REH cell (cell line): ENCODE data around the gene TEX19.

DNA sequence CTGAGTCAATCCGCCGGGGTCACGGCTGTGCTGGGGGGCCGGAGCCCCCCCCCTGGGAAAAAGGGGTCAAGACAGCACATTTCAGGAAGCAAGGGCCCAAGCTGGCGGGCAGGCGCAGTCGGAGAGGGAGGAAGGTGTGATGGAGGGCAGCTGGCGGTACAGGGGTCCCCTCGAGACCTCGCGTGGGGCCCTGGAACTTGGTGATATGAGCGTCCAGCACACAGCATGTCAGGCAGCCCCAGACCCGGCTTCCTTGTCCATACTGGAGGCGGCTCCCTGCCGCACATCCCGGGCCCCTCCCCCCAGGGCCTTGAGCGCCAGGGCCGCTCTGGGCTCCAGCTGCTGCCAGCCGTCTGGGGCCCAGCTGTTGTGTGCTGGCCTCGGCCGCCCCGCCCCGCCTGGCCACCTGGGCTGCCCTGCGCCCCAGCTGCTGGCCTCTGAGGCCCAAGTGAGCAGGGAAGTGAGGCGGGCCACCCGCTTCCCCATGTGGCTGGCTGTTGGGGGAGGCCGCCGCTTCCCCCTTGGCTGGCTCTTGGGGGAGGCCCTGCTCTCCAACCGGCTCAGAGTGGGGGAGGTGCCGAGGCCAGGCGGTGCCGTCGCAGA, 5.7 kb upstream of the NOTUM start:
- PRO-cap = bidirectional peak, plus-strand start at position 561 of the sequence, minus-strand start at position 488 of the sequence

DNA sequence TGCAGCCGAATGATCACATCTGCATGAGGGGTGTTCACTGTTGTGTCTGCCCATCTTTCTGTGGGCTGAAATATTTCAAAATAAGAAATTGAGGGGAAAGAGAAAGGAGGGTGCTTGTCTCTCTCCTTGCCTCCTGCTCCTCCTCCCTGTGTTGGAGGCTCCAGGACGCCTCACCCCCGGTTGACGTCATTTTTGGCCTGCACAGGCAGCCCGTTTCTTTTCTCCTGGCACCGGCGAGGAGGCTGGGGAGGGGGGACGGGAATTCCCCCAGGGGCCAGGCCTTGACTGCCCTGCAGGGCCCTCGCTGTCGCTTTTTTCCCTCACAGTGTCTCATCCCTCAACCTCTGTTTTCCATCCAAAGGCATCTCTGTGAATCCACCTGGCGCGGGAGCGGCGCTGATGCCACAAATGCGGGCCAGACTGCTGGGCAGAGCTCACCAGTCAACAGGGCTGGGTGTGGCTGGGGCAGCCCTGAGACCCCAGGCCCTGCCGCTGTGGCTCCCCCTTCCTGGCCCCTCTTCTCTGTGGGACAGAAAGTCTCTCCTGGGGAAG, 16.2 kb downstream of the CENPX start:
- PRO-cap = no peak

DNA sequence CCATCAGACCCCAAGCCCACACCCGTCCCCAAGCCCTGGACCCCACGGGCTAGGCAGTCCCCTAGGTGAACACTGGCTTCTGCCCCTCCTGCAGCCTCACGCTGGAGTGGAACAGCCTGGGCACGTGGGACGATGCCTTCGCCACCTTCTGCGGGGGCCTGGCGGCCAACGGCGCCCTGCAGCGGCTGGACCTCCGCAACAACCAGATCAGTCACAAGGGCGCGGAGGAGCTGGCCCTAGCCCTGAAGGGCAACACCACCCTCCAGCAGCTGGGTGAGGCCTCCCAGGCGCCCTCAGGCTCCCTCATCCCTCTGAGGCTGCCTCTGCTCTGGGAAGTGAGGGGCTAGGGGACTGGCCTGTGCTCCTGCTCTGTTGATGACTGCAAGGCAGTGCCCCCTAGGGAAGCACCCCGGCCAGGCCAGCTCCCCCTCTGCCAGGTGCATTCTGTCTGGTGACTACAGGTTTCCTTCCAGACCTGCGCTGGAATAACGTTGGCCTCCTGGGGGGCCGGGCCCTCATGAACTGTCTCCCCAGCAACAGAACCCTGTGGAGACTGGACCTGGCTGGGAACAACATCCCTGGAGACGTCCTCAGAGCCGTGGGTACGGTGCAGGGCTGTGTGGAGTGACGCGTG, 1.9 kb downstream of the LRRC45 start:
- PRO-cap = no peak

DNA sequence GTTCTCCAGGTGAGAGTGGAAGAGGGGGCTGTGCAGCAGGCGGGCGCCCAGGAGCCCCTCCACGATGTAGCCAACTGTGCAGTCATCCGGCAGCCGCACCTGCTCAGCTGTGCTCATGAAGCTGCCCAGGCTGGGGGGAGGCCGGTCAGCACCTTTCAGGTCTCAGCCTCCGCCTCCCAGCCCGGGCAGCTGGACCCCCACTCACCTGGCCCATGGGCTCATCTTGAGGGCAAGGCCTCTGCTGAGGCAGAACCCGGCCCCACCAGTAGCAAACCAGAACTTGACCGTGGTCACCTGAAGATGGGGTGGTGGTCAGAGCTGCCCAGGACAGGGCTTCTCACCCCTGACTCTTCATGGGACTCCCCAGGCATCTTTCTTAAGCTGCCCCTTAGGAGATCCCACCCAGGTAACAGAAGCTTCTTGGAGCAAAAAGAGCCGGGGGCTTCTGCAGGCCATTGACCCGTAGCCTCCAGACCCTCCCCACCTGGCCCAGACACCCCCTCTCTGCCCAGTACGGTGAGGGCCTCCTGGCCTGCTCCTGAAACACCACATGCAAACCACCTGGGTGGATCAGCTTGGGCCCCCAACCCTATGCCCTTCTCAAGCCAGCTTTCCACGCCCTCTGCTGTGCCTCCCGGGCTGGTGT, 1.8 kb downstream of the RFNG start:
- PRO-cap = no peak

DNA sequence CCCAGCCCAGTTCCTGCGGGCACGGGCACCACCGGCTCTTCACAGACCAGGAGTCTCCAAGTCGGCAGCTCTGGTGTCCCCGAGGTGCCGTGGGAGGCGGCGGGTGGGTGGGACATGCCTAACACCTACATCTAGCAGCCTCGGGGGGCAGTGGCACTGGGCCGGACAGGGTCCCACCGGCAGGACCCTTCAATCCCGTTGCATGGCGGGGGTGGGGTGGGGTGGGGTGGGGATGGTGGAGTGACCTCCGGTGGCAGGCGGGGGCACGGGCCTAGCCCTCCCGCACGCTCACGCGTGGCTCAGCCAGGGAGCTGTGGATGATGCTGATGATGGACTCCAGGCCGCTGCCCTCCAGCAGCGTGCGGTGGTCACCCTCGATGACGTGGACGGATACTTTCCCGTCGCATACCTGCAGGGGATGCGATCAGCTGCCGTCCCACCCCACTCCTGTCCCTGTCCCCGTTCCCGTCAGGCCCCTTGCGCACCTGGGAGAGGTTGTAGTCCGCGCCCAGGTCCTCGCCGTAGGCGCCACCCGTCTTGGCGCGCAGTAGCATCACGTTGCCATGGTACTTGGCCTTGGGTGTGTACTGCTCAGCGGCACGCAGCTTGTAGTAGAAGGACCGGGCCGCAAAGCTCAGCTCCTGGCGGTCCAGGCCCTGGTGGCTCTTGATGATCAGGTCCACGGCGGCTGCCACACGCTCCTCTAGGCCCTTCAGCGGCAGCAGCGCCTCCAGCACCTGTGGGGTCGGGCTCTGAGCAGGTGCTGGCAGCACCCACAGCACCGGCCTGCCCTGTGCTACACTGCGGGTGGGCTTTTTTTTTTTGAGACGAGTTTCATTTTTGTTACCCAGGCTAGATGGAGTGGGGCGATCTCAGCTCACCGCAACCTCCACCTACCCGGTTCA, 13.5 kb upstream of the DUS1L start:
- PRO-cap = no peak

GRCh38 chr17:82089438-82089945, 8.5 kb downstream of the FASN start:
- PRO-cap = no peak

- PRO-cap = no peak
These were observed 6.9 kb downstream of the FASN start for GRCh38 chr17:82090786-82091948.

GRCh38 chr17:82093152-82093505, 4.9 kb downstream of the FASN start:
- PRO-cap = no peak

DNA sequence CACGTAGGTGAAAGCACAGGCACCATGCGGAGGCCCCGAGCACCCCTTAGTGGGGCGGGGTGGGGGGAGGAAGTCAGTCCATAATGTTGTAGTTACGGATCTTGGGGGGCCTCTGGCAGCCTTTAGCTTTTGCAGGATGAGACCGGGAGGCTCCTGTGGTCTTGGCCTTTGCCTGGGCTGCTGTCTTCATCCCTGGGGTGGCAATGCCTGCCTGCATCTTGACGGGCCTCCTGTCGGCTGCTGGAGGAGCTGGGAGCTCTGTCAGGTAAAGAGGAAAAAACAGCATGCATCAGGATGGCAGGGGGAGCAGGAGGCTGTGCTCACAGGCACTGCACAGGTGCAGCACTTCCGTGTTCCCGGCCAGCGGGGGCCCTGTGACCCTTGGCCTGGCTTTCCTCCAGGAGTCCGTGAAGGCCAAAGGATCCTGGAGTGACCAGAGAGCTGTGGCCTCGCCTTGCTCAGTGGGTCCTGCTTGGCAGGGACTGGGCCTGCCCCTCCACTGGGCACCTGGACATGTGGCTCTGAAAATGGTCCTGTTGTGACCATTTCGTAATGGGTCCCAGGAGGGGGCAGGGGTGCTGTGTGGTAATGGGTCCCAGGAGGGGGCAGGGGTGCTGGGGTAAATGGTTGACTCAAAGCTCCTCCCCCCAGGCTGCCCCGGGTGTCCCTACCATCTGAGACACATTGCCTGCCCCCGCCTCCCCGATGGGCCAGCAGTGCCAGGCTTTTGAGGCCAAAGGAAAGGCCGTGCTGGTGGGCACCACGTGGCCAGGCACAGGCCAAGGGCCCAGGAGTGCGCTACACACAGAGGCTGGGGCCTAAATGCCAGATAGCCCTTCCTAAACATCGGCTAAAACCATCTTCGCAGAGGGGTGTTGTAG, 3.8 kb upstream of the FASN start:
- PRO-cap = no peak

DNA sequence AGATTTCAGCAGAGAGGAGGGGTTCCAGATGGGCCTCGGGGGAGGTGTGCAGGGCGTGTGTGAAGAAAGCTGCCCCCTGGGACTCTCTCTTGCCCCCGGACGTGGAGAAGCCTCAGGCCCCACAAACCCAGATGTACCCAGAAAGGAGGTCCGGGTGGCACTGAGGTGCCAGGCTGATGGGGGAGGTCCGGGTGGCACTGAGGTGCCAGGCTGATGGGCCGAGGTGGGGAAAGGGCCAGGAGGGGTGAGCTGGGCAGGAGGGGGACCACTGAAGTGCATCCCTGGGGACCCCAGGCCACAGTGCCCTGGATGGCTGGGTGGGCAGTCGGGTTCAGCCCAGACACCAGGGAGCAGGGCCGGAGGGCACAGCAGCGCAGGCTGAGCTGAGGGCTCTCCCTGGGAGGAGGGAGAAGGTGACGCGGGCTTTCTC, 16.3 kb downstream of the CD7 start:
- PRO-cap = no peak

- PRO-cap = no peak
These were observed 15.2 kb downstream of the CD7 start for GRCh38 chr17:82302122-82302680.

- PRO-cap = no peak
These were observed 2.1 kb upstream of the TEX19 start for GRCh38 chr17:82356941-82357344.

DNA sequence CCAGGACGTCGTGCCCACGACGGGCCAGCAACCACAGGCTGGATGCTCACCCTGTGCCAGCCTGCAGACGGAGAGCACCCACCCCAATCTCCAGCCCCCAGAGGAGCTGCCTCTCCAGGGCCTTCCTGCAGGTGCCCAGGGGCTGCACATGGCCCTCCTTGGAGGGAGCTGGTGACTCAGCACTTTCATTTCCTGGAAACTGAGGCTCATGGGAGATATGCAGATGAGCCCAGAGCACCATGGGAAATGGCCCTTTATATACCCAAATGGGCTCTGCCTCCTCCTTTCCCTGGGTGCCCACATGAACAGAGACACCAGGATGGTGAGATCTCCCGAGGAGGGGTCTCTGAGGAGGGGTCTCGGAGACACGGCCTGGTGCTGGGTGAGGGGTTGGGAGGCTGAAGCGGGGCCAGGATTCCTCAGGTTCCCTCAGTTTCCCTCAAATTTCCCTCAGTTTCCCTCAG, at the start of gene TEX19:
Gene TEX19, plus strand, starts transcription at position 284 of the 464 bp plus-strand sequence.
- PRO-cap = bidirectional peak, plus-strand start at position 284 of the sequence, minus-strand start at position 150 of the sequence

DNA sequence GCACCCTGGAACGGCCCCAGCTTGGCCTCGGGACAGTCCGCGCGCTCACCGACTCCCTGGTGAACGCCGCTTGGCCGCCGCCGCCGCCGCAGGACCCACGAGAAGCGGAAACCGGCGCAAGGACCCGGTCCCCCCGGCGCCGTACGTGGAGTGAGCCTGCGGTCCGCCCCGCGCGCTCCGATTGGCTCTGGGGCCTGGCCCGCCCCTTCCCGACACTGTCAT, 262 bp upstream of the NARF start:
- PRO-cap = bidirectional peak, plus-strand start outside the sequence, minus-strand start at position 152 of the sequence

DNA sequence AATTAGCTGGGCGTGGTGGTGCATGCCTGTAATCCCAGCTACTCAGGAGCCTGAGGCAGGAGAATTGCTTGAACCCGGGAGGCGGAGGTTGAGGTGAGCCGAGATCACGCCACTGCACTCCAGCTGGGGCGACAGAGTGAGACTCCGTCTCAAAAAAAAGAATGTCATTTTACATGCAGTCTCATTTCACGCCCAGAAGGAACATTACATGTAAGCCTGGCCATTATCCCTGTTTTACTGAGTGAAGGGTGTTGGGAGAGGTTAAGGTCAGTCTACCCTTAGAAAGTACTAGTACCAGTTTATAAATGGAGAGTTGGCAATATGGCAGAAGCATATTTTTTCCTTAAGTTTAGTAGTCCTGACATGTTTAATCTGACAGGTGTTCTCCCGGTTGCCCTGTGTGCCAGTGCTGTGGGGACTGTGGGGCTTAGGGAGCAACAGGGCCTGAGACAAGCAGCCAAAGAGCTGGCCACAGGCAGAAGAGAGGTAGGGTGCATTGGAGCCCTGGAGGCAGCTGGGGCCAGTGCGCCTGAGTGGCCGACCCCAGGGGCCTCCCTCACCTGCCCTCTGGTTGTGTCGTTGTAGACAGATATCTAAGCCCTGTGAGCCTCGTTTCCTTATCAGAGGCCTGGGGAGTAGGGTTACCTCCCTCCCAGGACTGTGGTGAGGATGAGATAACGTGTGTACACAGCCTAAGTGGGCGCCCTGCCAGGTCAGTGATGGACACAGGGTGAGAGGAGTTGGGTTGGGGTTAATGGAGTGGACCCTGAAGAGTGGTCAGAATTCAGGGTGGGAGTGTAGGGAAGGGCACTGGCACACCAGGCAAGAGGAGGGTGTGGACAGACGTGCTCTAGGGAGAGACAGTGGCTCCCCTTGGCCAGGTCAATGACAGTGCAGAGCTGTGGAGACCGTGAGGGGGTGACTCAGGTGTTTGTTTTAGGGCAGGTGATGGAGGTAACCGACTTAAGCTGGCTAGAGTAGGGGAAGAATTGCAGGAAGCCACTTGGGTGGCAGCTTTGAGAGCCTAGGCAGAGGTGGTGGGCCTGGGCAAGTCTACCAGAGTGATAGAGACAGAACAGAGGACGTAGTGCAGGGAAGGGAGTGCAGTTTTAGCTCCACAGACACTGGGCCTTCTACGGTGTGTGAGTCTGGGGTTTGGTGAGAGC, 3.3 kb downstream of the NARF start:
- PRO-cap = no peak

DNA sequence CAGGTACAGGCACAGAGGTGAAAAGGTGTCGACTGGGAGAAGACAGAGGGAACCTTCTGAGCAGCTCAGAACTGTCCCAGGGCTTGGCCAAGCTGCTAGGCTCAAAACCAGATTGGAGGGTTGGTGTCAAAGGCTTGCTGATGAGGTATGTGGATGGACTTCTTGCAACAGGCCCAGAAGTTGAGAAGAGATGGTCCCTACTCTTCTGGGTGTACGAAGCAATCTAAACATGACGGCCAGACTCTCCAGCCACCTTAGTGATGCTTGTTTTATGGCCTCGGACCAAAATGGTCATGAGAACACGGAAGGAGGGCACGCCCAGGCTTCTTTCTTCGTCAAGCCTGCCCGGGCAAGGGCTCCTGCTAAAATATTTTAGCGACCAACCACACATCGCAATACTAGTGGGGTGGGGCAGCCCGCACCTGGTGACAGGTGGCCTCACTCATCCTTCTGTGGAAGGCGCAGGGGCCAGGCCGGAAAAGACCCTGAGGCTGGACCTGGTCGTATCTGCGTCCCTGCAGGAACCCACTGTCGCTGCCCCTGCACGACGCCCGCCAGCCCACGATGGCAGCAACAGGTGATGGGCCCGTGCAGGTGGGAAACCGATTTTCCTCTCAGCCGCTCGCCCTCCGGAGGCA, 23.1 kb upstream of the FOXK2 start:
- PRO-cap = no peak

DNA sequence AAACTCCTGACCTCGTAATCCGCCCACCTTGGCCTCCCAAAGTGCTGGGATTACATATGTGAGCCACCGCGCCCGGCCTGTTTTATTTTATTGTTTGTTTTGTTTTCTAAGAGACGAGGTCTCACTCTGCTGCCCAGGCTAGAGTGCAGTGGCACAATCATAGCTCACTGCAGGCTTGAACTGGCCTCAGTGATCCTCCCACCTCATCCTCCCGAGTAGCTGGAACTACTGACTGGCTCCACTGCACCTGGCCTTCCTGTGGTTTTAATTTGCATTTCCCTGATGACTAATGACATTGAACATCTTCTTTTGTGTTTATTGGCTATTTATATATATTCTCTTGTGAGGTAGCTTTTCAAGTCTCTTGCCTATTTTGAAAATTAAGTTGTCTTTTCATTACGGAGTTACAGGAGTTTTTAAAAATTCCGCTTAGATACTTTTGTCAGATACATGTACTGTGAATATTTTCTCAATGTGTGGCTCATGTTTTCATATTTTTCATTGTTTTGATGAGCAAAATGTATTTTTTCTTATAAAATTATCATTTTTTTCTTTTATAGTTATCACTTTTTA, 13.0 kb upstream of the FOXK2 start:
- PRO-cap = unidirectional peak, minus-strand start at position 92 of the sequence; unidirectional peak, minus-strand start at position 227 of the sequence

DNA sequence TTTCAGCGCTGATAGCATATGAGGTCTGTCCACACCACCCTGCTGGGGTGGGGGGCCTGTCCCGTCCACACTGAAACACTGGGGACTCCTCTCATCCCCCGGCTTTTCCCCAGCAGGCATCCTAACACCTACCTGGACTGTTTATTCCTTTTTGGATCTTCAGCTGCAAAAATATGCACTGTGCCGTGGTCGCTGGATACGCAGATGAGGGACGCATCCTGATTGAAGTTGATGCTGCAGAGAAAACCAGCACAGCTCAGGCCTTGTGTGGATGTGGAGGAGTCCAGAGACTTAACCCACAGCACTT, 31.1 kb downstream of the WDR45B start:
- PRO-cap = no peak

GRCh38 chr17:82630062-82630496, 18.2 kb downstream of the WDR45B start:
- PRO-cap = no peak

- PRO-cap = no peak
These were observed 7.0 kb upstream of the WDR45B start for GRCh38 chr17:82654746-82656076.